Neural crest cell (in vitro differentiated cells): ENCODE measurements around the genes PDE11A, RBM45, OSBPL6, PRKRA, PLEKHA3, TTN and ZNF385B.

GRCh38 chr2:178072091-178073189 lies at the start of gene PDE11A:
TSS of gene PDE11A (minus strand) at chr2:178072777.
- PRO-cap, result bidirectional peak, plus-strand start at chr2:178072888, minus-strand start at chr2:178072768

GRCh38 chr2:178111976-178112980 lies at the start of gene RBM45:
TSS of gene RBM45 (plus strand) at chr2:178112437.
- PRO-cap, result bidirectional peak, plus-strand start at chr2:178112531, minus-strand start at chr2:178112290

GRCh38 chr2:178190868-178191250 lies 3.5 kb upstream of the OSBPL6 start:
- PRO-cap, result no peak

GRCh38 chr2:178194467-178195686 lies at the start of gene OSBPL6:
TSS of gene OSBPL6 (plus strand) at chr2:178194512.
- PRO-cap, result bidirectional peak, plus-strand start at chr2:178194512, minus-strand start at chr2:178194391; bidirectional peak, plus-strand start at chr2:178195078, minus-strand start at chr2:178195048; bidirectional peak, plus-strand start at chr2:178195361, minus-strand start at chr2:178195322; bidirectional peak, plus-strand start at chr2:178195444, minus-strand start at chr2:178195440

GRCh38 chr2:178450837-178451230 lies at the start of gene PRKRA:
TSS of gene PRKRA (minus strand) at chr2:178451175.
- PRO-cap, result bidirectional peak, plus-strand start at chr2:178451418, minus-strand start at chr2:178451153

DNA sequence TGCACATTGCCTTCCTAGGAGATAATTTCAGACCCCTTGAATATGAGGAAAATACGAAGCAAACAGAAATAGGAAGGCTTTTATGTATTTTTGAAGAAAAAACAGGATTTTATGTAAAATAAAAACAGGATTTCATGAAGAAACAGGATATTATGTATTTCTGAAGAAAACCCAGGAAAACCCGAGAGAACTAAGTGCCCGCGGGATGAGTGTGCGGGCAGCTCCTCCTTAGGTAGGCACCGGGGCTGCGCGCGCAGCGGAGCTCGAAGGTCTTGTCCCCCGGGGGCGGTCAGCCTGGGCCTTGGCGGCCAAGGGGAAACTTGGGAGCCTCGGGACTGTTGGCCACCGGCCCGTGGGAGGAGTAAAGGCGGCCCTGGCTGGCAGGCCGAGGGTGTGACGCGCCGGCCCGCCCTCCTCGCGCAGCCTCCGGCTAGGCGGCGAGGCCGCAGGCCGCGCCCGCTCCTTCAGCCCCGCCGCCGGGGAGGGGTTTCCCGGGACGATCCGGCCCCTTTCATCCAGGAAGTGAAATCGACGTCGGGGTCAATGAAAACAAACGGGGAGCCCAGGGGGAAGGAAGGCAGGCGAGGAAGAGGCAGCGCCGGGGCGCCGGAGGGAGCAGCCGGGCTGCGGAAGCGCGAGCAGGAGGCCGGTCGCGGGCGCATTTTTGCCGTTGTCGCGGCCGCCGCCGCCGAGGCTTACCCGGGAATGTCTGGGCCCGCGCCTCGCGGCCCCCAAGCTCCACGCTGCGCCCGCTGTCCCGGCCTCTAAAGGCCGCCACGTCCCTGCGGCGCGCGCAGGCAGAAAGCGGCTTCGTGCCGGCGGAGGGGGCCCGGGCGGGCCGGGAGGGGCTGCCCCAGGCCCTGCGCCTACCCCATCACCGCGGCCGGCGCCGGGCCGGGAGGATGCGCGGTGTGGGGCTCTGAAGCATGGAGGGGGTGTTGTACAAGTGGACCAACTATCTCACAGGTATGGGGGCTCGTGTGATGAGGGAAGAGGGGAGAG lies at the start of gene PLEKHA3:
Gene PLEKHA3 (plus strand): TSS at position 514 of the 1,002 bp plus-strand sequence.
- PRO-cap, result bidirectional peak, plus-strand start at position 546 of the sequence, minus-strand start at position 340 of the sequence; bidirectional peak, plus-strand start at position 767 of the sequence, minus-strand start at position 775 of the sequence; unidirectional peak, minus-strand start at position 775 of the sequence

DNA sequence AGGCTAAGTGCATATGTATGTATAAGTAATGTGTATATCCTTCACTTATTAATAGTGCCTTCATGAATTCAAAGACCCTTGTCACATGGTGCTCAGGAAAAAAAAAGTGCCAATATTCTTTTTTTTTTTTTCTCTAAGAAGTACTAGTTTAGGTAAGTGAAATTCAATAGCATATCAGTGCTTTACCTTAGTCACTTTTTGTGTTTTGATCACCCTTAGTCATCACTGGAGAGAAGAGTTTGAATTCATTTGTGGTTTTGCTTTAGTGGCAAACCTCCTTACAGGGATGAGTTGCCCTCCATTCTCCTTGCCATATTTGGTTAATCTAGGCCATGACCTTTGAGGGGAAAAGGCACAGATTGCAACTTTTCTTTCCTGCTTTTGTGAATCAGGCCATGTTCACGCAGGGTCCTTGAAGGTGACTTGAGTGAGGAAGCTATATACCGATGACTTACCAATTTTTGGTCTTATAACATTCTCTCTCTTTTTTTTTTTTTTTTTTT lies 34.4 kb downstream of the PLEKHA3 start:
- PRO-cap, result no peak

DNA sequence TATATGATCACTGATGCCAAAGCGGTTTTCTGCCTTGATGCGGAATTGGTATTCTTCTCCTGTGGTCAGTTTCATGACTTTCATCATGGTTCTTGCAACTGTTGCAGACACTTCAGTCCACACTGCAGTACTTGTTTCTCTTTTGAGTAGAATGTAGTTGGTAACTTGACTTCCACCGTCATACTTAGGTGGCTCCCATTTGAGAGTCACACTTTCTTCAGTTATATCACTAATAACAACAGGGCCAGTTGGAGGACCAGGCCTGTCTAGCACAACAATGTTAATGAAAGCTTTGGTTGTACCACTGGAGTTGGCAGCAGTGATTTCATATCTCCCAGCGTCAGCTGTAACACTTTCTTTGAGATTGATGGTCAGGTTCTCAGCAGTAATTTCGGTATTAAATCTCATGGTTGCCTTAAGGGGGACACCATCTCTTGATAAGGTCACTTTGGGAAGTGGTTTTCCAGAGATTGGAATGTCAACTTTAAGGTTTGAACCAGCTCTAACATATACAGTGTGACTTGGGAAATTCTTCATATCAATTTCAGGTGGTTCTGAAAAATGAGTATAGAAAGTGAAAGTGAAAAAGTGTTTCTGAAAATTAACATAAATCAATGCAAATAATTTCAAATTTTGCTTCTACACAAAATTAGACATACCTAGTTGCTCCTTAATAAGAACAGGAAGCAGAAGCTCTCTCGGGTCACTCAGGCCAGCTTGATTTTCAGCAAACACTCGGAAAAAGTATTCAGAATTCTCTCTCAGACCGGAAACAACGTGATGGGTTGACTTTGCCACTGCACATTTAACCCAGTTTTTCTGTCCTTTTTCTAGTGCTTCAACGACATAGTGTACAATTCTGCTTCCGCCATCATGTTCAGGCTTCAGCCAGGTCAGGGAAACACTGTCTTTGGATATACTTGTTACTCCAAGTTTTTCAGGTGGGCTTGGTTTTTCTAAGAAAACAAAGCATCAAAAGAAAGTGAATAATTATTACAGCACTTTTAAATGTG lies 77.7 kb downstream of the PLEKHA3 start:
- PRO-cap, result no peak

DNA sequence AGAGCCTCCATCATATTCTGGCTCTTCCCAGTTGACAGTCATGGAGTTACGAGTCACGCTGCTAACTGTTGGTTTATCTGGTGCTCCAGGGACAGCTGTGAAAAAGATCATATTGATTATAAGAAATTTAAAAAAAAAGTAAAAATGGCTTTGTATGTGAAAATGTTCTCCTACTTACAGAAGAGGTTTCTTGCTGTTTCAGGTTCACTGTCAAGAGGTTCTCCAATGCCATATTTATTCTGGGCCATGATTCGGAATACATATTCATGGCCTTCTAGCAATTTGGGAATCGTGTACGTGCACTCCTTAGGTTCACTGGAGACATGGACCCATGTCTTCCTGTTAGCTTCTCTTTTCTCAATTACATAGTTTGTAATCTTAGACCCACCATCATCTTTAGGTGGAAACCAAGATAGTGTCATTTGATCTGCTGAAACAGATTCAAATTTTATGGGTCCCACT lies 118.7 kb downstream of the PLEKHA3 start:
- PRO-cap, result no peak

DNA sequence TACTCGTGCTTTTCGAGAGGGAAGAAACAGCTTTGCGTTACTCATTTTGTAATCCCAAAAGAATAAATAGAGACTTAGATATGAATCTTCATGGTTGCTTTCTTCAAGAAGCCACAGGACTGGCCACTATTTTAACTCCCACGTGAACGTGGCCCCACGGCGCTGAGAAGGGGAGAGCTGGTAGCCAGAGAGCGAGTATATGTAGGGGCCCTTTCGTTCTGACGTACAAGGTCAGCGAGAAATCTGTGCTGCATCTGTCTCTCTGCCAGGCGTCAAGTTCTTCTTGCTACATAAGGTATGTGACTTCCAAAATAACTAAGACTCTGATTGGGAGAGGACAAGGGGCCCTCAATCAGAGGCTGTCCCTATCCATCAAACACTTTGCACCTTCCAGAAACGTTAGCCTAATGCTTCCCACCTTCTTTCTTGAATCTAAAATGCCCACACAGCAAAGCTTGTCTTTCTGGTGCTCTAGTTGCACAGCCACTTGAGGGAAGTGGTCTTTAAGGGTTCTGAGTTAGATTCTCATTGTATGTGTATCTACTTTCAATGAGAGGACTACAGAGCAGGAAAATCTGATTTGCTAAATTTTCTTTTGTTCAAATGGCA lies 149.3 kb downstream of the PLEKHA3 start:
- PRO-cap, result no peak

DNA sequence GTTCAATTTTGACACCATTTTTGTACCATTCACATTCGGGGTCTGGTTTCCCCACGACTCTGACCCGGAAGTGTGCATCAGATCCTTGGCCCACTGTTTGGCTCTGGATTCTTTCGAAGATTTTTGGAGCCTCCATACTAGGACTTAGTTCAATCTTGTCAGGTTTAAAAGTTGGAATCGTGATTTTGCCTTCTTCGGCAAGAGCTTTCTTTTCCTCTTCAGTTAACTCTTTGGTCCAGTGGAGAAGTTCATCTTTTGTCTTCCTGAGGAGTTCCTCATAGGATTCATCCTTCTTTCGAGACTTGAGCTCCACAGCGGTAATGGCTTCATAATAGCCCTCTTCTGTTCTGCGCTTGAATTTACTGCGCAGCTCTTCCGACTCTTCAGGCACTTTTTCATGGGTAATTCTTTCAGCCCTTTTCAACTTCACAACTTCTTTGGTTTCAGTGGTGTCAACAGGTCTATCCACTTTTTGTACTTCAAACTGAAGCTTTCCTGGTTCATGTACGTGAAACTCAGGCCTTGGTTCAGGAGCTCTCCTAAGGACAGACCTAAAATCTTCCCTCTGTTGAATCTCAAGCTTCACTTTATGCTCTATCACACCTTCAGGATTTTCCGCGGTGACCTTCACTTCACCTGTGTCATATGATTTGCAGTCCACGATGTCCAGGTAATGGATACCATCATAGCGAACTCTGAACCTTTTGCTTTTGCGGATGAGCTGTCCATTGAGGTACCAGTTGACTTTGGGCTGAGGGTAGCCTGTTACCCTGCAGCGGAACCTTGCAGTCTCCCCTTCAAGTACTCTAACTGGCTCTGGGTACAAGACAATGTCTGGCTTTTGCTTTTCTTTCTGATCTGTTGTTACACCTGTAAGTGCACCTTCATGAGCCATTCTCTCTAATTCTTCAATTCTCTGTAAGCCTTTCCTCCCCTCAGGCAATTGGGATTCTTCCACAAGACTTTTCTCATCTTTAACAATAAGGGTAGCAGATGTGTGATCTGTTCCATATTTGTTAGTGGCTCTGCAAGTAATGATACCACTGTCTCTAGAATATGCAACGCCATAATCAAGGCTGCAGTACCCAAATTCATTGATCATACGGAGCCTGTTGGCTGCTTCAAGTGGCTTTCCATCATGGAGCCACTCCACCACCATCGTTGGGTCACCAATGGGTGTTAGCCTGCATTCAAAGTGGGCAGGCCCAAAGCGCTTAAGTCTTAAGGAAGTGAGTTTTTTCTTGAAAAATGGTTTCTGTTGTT lies 31.3 kb downstream of the TTN start:
- PRO-cap, result no peak

GRCh38 chr2:178807011-178808089 lies at the start of gene TTN:
TSS of gene TTN (minus strand) at chr2:178807423.
- PRO-cap, result no peak

DNA sequence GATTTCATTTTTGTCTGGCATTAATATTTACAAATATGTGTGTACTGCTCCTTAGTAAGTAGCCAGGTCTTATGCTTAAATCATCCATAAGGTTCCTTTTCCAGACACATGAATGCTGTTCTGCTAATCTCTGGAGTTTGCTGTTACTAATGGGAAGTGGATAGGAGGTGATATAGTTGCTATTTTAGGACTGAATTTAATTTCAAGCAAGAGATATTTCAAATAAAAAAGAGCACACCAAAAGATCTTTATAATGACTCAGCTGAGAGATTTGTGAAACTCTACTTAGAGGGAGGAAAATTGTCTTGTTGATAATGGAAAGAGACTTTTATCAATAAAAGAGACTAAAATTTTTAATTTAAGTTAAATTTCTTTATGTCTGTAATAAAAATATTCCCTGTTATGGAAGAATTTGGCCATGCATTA lies 880 bp upstream of the TTN start:
- PRO-cap, result no peak

DNA sequence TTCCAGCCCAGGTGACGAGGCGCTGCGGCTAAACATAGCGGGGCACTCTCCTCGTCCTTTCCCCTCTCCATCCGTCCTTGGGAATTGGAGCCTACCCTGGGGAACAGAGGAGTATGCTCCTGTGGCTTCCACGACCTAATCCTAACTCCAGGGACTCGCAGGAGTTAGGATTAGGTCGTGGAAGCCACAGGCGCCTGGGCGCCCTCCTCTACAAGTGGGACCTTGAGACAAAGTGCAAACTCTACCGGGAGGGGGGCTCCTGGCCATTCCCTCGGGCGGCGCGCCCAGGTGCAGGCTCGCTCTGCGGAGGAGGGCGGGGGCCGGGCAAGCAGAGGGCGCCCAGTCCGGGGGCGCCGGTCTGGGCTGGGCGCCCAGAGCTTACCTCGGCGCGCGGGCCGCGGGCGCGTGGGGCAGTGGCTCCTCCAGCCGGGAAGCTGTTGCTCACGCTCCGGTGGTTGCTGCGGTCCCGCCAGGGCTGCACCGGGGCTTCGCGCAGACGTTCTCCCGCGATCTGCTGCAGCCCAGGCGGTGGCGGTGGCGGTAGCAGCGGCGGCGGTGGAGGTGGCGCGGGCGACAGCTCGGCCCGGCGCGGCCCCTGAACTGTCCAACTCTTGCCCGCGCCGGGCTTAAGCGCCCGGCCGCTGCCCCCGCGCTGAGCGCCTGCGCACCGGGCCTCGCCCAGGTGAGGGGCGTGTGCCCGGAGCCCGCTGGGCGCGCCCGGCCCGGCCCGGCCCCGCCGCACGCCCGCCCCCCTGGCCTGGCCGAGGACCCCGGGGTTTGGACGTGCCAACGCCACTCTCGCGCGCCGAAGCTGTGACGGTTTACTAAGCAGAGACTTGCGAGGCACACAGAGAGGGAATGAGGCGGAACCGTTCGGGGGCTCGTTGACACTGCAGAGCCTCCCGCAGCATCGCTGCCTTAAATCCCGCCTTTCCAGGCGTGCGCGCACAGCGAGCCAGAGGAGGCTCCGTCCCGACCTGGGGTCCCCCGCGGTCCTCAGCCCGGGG lies at the start of gene ZNF385B:
Gene ZNF385B (minus strand): TSS at position 894 of the 1,007 bp plus-strand sequence.
- PRO-cap, result no peak

GRCh38 chr2:180981035-180981276 lies 551 bp downstream of the UBE2E3 start:
- PRO-cap, result bidirectional peak, plus-strand start at chr2:180981126, minus-strand start at chr2:180981153

DNA sequence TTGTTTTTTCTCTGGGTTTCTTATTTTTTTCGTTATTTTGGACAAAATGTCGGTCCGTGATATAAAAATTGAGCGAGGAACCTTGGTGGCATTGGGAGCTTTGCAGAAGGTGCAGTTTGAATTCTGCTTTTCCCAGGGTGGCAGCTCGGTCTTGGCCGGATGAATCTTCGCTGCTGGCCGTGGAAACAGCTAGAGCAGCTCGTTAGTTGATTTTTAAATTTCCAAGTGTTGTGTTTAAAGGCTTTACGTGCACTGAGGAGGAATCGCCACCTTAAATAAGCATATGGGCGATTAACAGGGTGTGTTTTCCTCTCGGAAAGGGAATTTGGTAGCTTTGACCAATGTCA lies 845 bp downstream of the UBE2E3 start:
- PRO-cap, result bidirectional peak, plus-strand start at position 114 of the sequence, minus-strand start at position 169 of the sequence

GRCh38 chr2:181300535-181300907 lies 156.7 kb upstream of the ITGA4 start:
- PRO-cap, result no peak

- PRO-cap, result no peak
These were observed 144.5 kb upstream of the ITGA4 start for GRCh38 chr2:181312626-181313196.

DNA sequence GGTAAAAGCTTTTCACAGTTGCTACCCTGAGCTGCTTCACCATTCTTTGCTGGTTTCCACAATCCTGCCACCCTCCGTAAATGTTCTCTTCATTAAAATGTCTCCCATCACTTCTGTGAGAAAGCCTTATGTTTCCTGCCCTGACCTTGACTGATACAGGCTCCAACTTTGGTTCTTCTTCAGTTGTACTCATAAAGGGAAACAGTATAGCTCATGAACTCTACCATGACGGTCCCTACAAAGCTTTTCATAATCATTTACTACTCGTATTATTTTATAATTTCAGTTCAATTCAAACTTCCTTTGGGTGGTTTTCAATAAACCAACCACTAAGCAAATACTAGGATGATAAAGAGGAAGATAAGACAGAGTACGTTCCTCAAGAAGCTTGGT lies 62.1 kb upstream of the ITGA4 start:
- PRO-cap, result no peak

DNA sequence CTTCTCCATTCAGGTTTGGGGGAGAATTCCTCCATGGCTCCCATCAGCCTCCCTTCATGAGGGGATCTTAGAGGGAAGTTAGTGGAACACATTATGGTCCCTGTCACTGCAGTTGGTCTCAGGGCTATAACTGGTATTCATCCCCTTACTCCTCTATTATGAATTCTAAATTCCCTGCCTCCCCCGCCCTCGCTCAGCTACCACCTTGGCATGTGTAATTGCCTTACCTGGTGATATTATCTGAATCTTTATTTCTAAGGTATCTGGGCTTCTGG lies 48.4 kb upstream of the NEUROD1 start:
- PRO-cap, result no peak